SK-N-SH (cell line): Measurements from ENCODE around the gene UST.

GRCh38 chr6:144343559-144344713 is 58.8 kb downstream of the UTRN start:
- RRBS: no CpG with 5 or more reads among the region's 13 CpGs
CAGE:
- cytosol, long polyA plus RNA: no peak
- long polyA plus RNA: no peak
- nucleus, long polyA plus RNA: no peak

DNA sequence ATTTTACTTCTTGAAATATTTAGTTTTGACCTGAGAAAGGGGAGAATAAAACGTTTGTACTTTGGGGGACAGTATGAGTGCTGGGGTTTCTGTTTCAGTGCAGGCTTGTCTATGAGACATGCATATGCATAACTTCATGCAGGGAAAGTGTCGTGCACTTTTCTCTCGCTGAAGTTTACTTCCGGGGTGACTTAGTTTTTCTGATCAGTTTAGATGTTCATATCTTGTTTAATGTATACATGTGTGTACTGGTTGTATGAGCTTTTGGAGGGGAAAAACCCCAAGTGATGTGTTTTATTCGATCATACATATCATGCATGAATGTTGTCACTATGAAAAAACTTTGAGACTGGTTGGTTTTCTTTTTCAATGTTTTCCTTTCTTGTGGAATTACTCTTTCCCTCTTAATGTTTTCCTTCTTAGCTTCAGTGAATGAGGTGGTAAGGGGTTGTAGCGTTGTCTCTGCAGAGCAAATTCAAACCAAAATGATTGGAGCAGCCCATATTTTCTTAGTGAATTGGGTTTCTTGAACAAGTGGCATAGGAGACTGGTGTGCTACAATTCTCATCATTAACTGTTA is 59.7 kb downstream of the UTRN start:
- RRBS: no CpG with 5 or more reads among the region's 6 CpGs
CAGE:
- cytosol, long polyA plus RNA: no peak
- long polyA plus RNA: no peak
- nucleus, long polyA plus RNA: no peak

DNA sequence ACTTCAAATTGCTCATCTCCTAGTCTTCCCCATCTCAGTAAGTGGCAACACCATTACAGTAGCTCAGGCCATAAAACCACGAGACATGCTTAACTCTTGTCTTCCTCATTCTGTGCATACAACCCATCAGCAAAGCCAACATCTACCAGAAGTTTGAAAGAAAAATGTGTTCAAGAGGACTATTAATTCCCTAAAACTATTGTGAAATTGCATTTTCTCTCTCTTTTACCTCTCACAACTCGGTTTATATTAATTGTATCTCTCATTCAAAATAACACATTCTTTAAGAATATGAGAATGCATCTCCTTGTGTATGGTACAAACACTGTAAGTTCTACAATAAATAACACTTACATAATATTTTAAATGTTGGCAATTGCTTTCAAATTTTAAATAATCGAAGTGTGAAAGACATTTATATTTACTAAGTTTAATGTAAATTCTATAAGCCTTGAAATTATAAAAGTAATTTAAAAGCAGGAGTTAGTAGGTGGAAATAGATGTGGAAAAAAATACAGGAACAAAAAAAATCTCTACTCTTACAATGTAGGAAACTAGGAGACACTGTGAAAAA is 50.5 kb downstream of the EPM2A start:
- RRBS: no CpG with 5 or more reads among the region's 3 CpGs
CAGE:
- cytosol, long polyA plus RNA: no peak
- long polyA plus RNA: no peak
- nucleus, long polyA plus RNA: no peak

DNA sequence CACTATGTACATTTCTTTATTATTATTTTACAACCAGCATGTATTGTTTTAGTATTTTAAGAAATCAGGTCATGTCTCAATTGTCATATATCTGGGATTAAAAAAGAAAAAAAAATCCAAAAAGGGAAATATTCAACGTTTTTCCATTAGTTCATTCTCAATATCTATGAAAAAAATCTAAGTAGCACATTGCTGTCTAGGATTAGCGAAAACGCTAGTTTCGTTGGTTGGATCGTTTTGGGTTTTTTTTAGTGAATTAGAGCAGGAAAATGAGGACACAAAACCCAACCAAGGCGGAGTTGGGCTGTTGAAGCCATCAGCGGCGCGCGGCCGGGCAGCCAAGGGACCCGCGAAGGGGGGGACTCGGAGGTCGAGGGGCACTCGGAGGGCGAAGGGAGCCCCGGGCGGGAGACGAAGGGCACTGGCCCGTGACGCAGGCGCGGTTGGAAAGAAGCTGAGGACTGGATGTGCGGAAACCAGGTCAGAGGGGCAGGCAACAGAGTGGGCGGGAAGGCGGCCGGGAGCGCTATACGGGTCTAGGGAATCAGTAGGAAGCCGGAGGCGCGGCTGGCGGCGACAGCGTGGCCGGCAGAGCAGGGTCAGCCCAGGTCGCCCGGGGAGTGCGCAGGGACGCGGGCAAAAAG is 757 bp downstream of the EPM2A start:
- RRBS: under 1% methylated on average over 9 of the region's 42 CpGs
CAGE:
- cytosol, long polyA plus RNA: no peak
- long polyA plus RNA: no peak
- nucleus, long polyA plus RNA: no peak

GRCh38 chr6:146854820-146855222 is 256.0 kb downstream of the ADGB start:
- RRBS: no CpG with 5 or more reads among the region's 5 CpGs
CAGE:
- cytosol, long polyA plus RNA: no peak
- long polyA plus RNA: no peak
- nucleus, long polyA plus RNA: no peak

DNA sequence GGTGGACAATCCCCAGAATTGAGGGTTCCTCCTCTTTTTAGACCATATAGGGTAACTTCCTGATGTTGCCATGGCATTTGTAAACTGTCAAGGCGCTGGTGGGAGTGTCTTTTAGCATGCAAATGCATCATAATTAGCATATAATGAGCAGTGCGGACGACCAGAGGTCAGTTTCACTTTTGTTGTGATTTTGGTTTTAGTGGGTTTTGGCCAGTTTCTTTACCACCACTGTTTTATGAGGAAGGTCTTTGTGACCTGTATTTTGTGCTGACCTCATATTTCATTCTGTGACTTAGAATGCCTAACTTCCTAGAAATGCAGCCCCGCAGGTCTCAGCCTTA is 288.5 kb downstream of the ADGB start:
- RRBS: no CpG with 5 or more reads among the region's 4 CpGs
CAGE:
- cytosol, long polyA plus RNA: no peak
- long polyA plus RNA: no peak
- nucleus, long polyA plus RNA: no peak

- RRBS: no CpG with 5 or more reads among the region's 2 CpGs
CAGE:
- cytosol, long polyA plus RNA: no peak
- long polyA plus RNA: no peak
- nucleus, long polyA plus RNA: no peak
Measured at GRCh38 chr6:146892505-146893165, 293.9 kb downstream of the ADGB start.

DNA sequence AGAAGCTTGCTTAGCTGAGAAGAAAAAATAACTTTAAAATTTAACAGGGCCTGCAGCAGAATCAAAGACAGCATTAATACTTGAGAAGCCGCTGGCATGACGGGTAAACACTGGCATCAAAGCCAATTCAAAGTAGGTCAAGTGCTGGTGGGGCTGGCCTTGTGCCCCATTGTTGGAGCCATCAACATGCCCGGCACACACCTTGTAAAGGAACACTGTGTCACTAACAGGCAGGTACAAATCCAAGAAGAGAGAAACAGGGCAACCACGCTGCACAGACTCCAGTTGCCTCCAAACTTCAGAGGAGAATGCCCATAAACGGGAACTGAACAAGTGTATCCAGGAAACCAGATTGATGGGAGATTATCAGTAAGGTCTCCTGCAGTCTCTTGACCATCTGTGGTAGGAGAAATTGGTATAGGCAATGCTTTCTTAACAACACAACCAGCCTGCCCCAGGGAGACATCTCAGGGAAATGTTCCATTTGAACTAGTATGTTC is 127.0 kb upstream of the STXBP5 start:
- RRBS: no CpG with 5 or more reads among the region's 5 CpGs
CAGE:
- cytosol, long polyA plus RNA: no peak
- long polyA plus RNA: no peak
- nucleus, long polyA plus RNA: no peak

- RRBS: no CpG with 5 or more reads among the region's 13 CpGs
CAGE:
- cytosol, long polyA plus RNA: no peak
- long polyA plus RNA: no peak
- nucleus, long polyA plus RNA: no peak
Measured at GRCh38 chr6:147204793-147205397, 678 bp downstream of the STXBP5 start.

DNA sequence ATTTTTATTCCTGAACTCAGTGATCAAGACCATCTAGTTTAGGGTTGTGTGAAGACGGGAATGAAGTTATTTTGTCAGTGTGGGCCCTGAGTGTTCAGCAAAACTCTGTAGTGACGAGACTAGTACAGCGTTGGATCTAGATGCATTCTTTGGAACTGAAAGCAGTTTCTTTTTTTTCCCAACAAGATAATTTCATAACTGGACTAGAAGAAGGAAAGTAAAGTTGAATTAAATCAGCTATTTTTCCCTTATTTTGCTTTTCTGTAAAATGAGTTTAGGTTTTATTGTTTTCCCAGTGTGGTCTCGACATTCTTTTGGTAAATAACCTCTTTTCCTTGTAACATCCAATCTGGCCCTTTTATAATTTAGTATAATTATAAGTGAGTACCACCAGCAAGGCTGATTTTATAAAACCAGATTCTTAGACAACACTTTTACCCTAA is 3.3 kb downstream of the STXBP5 start:
- RRBS: no CpG with 5 or more reads among the region's 4 CpGs
CAGE:
- cytosol, long polyA plus RNA: no peak
- long polyA plus RNA: no peak
- nucleus, long polyA plus RNA: no peak

DNA sequence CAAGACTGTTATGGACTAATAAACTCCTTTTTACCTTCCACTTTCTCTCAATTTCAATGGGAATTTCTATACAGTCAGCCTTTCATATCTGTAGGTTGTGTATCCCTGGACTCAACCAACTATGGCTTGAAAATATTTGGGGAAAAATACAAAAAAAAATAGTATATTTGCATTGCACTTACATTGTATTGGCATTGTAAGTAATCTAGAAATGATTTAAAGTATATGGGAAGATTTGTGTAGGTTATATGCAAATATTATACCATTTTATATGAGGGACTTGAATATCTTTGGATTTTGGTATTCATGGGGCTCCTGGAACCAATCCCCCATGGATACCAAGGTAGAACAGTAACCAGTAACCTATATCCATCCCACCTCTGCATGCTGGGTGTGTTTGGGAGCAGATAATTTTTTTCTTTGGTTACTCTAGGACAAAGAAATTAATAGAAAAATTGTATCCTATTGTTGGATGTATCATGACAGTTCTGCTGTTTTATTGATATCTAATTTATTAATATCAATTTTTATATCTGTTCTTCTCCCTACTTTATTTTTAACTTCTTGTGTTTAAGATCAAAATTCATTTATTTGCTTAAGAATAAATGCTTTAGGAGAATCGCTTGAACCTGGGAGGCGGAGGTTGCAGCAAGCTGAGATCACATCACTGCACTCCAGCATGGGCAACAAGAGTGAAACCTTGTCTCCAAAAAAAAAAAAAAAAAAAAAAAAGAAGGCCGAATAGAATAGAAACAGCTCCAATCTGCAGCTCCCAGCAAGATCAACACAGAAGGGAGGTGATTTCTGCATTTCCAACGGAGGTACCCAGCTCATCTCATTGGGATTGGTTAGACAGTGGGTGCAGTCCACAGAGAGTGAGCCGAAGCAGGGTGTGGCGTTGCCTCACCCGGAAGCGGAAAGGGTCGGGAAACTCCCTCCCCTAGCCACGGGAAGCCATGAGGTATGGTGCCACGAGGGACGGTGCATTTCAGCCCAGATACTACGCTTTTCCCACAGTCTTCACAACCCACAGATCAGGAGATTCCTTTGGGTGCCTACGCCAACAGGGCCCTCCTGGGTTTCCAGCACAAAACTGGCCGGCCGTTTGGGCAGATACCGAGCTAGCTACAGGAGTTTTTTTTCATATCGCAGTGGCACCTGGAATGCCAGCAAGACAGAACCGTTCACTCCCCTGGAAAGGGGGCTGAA is 46.4 kb downstream of the STXBP5 start:
- RRBS: no CpG with 5 or more reads among the region's 19 CpGs
CAGE:
- cytosol, long polyA plus RNA: no peak
- long polyA plus RNA: no peak
- nucleus, long polyA plus RNA: no peak

GRCh38 chr6:147251471-147252202 is 47.4 kb downstream of the STXBP5 start:
- RRBS: no CpG with 5 or more reads among the region's 8 CpGs
CAGE:
- cytosol, long polyA plus RNA: no peak
- long polyA plus RNA: no peak
- nucleus, long polyA plus RNA: no peak

DNA sequence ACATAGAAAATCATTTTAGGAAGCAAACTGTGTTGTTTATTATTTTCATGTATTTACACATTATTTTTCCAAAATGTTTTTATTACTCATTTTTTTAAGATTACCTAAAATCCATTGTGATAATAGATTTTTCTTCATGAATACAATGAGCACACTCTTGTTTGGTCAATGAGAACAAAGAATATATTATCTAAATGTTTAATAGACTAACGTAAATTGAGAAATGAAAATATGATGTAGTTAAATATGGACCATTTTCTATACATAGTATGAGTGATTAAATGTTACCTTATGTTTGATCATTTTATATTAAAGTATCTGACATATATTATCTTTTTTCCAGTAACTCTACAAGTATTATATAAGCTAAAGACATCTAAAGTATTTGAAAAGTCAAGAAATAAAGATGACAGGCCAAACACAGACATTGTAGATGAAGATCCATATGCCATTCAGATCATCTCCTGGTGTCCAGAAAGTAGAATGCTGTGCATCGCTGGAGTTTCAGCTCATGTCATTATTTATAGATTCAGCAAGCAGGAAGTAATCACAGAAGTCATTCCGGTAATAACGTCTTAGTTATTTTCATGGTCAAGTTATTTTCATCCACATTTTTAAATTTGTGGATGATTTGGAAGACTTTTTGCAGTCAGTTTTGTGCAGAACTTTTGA is 111.1 kb downstream of the STXBP5 start:
- RRBS: no CpG with 5 or more reads among the region's 4 CpGs
CAGE:
- cytosol, long polyA plus RNA: no peak
- long polyA plus RNA: no peak
- nucleus, long polyA plus RNA: no peak

DNA sequence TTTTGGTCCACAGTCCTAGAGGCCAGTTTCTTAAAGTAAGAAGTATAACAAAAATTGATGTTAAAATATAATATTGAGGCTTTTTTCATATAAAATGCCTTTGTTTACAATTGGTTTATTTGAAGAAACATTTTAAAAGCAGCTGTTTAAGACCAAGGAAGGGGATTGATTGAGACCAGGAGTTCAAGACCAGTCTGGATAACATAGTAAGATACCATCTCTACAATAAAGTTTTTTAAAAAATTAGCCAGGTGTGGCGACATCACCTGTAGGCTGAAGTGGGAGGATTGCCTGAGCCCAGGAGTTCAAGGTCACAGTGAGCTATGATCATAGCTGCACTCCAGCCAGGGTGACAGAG is 117.0 kb downstream of the STXBP5 start:
- RRBS: no CpG with 5 or more reads among the region's 1 CpG
CAGE:
- cytosol, long polyA plus RNA: no peak
- long polyA plus RNA: no peak
- nucleus, long polyA plus RNA: no peak

DNA sequence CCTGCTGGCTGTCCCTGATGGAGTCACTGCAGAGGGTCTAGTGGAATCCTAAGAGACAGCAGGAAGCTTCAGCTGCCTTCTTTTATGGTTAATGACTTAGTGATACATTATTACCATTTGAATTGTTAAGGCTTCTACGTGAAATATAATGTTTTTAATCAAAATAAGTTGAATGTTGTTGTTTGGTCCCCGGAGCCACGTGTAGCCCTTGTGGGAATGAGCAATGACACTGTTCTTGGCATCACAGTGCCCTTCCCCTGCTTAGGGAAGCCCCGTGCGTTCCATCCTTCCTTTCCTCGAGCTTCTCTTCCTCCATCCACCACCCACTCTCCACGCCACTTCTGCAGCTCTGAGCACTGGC is 111.4 kb downstream of the SAMD5 start:
- RRBS: no CpG with 5 or more reads among the region's 7 CpGs
CAGE:
- cytosol, long polyA plus RNA: no peak
- long polyA plus RNA: no peak
- nucleus, long polyA plus RNA: no peak

GRCh38 chr6:147660302-147660919 is 151.9 kb downstream of the SAMD5 start:
- RRBS: no CpG with 5 or more reads among the region's 18 CpGs
CAGE:
- cytosol, long polyA plus RNA: no peak
- long polyA plus RNA: no peak
- nucleus, long polyA plus RNA: no peak

DNA sequence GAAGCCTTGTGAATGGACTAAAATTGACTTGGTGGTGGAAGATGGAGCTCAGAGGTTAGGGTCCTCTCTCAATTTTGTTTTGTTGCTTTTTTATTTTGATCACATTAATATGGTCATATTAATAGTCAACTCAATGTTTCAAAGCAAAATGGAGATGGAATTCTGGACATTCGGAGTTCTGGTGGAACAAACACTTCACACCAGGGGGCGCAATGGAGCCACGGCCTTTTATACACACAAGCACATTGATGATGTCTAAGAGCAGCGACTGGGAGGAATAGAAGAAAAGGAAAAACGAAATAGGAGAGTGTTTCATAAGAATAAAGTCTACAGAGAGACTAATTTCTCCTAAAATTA is 197.8 kb upstream of the SASH1 start:
- RRBS: no CpG with 5 or more reads among the region's 5 CpGs
CAGE:
- cytosol, long polyA plus RNA: no peak
- long polyA plus RNA: no peak
- nucleus, long polyA plus RNA: no peak

DNA sequence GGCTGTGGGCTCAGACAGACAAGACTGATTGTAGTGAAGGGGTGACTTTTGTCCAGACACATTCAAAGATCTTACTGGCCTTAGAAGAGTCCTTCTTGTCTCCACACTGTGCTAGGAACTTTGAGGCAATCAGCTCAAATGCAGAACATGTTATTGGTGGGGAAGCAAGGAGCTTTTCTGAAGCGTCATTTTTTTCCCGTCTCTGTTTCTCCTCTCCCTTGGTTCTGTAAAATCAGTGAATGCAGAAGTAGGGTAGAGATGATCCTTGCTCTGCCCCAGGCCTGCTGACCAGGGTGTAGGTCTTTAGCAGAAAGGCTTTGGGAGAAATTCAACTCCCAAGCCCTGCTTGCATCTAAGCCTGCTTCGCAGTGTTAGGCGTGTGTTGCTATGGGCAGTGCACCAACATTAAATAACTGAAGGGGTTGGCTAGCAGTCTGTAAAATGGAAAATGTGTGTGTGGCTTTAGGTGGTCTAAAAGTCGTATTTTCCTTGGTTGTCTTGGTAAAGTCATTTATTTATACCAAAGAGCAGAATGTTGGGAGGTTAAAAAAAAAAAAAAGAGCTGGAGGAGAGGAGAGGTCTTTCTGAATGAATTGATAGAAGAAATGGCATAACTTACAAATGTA is 45.9 kb downstream of the SASH1 start:
- RRBS: no CpG with 5 or more reads among the region's 5 CpGs
CAGE:
- cytosol, long polyA plus RNA: no peak
- long polyA plus RNA: no peak
- nucleus, long polyA plus RNA: no peak

GRCh38 chr6:148746073-148747160 is at the start of gene UST:
Gene UST (plus strand): TSS chr6:148747030.
- RRBS: 1% methylated on average over 12 of the region's 58 CpGs
CAGE:
- cytosol, long polyA plus RNA: no peak
- long polyA plus RNA: no peak
- nucleus, long polyA plus RNA: no peak

- RRBS: 9% methylated on average over 2 of the region's 7 CpGs
CAGE:
- cytosol, long polyA plus RNA: no peak
- long polyA plus RNA: no peak
- nucleus, long polyA plus RNA: no peak
Measured at GRCh38 chr6:148780852-148781584, 34.2 kb downstream of the UST start.